ENCODE data around the gene PHF21B.

GRCh38 chr22:44493099-44493742 is 4.8 kb downstream of the RTL6 start:
- RRBS, 2 experiments = no CpG with 5 or more reads among the region's 6 CpGs
CAGE:
- cytosol, long polyA minus RNA = no peak
- cytosol, long polyA plus RNA = no peak
- long polyA plus RNA = no peak
- nucleus, long polyA minus RNA = no peak
- nucleus, long polyA plus RNA = no peak

GRCh38 chr22:44660882-44661497 is 41.0 kb upstream of the PRR5 start:
- RRBS, 2 experiments = no CpG with 5 or more reads among the region's 16 CpGs
CAGE:
- cytosol, long polyA minus RNA = no peak
- cytosol, long polyA plus RNA = no peak
- long polyA plus RNA = no peak
- nucleus, long polyA minus RNA = no peak
- nucleus, long polyA plus RNA = no peak

GRCh38 chr22:44665092-44665513 is 36.9 kb upstream of the PRR5 start:
- RRBS, 2 experiments = 5 to 9% methylated on average over 3 of the region's 9 CpGs
CAGE:
- cytosol, long polyA minus RNA = no peak
- cytosol, long polyA plus RNA = no peak
- long polyA plus RNA = no peak
- nucleus, long polyA minus RNA = no peak
- nucleus, long polyA plus RNA = no peak

GRCh38 chr22:44667783-44668940 is 33.8 kb upstream of the PRR5 start:
- RRBS, 2 experiments = 2% methylated on average over 37 to 38 of the region's 107 CpGs
CAGE:
- cytosol, long polyA minus RNA = no peak
- cytosol, long polyA plus RNA = no peak
- long polyA plus RNA = no peak
- nucleus, long polyA minus RNA = no peak
- nucleus, long polyA plus RNA = no peak

DNA sequence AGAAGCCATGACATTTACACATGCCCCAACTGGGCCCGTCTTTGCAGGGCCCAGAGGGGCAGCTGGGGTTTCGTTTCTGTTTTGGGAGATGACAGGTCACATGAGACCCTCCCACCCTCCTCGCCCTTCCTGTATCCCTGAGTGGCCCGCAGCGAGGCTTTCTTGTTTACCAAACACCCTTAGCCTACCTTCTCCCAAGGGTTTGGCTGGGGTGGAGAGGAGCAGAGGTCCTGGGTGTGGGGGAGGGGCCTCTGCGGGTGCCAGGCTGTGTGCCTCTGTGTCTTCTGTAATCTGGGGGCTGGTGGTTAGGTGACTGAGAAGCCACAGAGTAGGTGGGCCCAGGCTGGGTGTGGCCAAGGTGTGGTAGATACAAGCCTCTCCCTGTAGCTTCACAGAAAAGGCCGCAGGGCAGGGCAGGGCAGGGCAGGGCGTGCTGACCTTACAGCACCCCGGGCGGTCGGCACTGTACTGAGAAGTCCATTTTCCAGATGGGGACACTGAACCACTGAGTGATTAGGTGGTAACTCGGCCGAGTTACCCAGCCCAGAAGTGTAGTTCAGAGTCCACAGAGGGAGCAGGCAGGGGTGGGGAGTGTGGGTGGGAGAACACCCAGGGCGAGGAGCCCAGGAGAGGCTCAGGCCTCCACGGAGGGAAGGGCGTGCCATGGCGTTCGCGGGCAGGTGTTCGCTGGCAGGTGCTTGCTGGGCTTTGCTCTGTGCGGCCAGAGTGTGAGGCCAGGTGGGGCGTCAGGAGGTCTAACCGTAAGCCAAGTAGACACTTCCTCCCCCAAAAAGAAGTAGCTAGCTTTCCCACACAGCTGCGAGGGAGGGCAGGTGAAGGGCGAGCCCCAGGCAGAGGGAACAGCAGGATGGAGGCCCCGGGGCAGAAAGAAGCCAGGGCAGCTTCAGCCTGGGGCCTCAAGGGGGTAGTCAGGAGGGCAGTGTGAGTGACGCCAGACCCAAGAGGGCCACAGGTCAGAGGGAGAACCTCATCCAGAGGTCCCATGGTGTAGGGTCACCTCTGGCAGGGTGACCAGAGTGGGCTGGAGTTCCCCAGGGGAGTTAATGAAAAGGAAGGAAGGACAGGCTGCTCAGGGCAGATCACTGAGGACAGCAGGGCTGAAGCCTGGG is 8.8 kb downstream of the PRR5 start:
- RRBS, 2 experiments = 0% methylated on average over 1 of the region's 27 CpGs; no CpG with 5 or more reads in 1 of the 2 experiments
CAGE:
- cytosol, long polyA minus RNA = no peak
- cytosol, long polyA plus RNA = no peak
- long polyA plus RNA = no peak
- nucleus, long polyA minus RNA = no peak
- nucleus, long polyA plus RNA = no peak

- RRBS, 2 experiments = 12 to 13% methylated on average over 91 to 97 of the region's 126 CpGs
CAGE:
- cytosol, long polyA minus RNA = no peak
- cytosol, long polyA plus RNA = no peak
- long polyA plus RNA = no peak
- nucleus, long polyA minus RNA = no peak
- nucleus, long polyA plus RNA = no peak
These were observed at the start of gene PHF21B for GRCh38 chr22:45009379-45010285. PHF21B (minus strand) TSS chr22:45010005.

DNA sequence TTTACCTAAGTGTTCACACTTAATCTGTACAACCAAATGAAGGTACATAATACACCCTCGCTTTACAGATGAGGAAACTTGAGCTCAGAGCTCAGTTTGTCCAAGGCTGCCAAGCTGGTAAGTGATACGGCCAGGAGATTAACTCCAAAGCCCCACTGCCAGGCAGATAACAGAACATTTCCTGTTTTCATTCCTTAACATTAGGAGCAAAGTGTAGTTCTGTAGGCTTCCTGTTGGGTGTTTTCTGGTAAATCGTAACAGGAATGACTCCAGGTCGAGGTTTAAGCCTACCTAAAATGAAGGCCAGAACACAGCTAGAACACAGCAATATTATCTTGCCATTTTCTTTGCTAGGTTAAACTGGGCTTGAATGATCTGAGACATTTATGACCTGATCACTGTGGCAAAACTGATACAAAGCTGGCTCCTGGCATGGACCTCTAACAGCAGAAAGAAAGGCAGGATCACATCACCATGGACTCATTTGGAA is 4.0 kb upstream of the NUP50 start:
- RRBS, 2 experiments = no CpG with 5 or more reads among the region's 4 CpGs
CAGE:
- cytosol, long polyA minus RNA = no peak
- cytosol, long polyA plus RNA = no peak
- long polyA plus RNA = no peak
- nucleus, long polyA minus RNA = no peak
- nucleus, long polyA plus RNA = no peak

DNA sequence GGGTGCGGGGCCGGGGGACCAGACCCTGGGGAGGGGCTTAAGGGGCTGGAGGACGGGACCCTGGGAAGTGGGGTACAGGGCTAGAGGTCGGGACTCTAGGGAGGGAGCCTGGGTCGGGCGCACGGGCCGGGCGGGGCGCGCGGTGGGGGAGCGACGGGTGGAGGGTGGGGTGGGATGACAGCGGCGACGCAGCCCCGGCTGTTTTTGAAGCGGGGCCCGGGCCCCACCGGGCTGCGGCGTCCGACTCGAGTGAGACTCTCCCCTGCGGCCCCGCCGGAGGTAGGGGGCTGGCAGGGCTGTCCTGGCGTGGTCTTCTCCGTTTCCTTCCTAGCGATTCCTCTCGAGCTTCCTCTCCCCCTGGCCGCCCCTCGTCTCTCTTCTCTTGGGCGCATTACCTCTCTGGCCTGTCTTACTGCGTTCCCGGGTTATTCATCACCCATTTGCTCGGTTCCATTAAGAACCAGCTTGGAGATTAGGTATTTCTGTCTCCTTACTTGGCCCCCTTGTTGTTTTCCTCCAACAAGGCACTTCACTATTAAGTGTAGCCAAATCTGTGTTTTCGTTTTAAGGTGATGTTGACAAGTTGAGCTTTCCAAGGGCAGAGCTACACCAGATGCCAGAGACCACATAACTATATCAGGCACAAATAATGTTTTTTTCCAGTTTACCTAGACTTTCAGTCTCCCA is 898 bp downstream of the NUP50 start:
- RRBS, 2 experiments = 2% methylated on average over 19 to 20 of the region's 39 CpGs
CAGE:
- cytosol, long polyA minus RNA = no peak
- cytosol, long polyA plus RNA = no peak
- long polyA plus RNA = no peak
- nucleus, long polyA minus RNA = no peak
- nucleus, long polyA plus RNA = no peak

- RRBS, 2 experiments = no CpG with 5 or more reads among the region's 19 CpGs
CAGE:
- cytosol, long polyA minus RNA = no peak
- cytosol, long polyA plus RNA = no peak
- long polyA plus RNA = no peak
- nucleus, long polyA minus RNA = no peak
- nucleus, long polyA plus RNA = no peak
These were observed 7.9 kb downstream of the FAM118A start for GRCh38 chr22:45317559-45318178.

- RRBS, 2 experiments = no CpG with 5 or more reads among the region's 17 CpGs
CAGE:
- cytosol, long polyA minus RNA = no peak
- cytosol, long polyA plus RNA = no peak
- long polyA plus RNA = no peak
- nucleus, long polyA minus RNA = no peak
- nucleus, long polyA plus RNA = no peak
These were observed 10.6 kb downstream of the RIBC2 start for GRCh38 chr22:45423937-45424664.

DNA sequence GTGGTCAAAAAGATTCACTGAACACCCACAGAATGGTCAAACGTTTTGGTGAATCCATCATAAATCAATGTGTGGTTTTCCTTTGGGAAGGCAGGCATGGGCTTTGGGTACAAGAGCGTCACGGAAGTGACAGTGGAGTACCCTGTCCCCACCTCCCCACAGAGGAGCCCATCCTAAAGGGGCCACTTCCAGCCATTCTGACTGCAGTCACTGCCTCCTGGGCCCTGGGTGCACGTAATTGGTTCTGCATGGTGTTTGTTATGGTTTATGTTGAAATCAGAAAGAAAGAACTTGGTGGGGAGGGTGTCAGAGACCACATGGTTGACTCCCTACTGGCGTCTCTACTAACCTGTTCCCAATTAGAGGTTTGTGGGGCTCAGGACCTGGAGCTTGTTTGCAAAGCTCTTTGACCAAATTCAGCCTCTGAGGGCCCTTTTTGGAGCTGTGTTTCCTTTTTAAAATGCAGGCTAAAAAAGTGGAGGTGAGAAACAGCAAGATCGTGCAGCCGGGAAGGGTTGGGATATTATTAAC is 40.8 kb downstream of the RIBC2 start:
- RRBS, 2 experiments = no CpG with 5 or more reads among the region's 7 CpGs
CAGE:
- cytosol, long polyA minus RNA = no peak
- cytosol, long polyA plus RNA = no peak
- long polyA plus RNA = no peak
- nucleus, long polyA minus RNA = no peak
- nucleus, long polyA plus RNA = no peak

DNA sequence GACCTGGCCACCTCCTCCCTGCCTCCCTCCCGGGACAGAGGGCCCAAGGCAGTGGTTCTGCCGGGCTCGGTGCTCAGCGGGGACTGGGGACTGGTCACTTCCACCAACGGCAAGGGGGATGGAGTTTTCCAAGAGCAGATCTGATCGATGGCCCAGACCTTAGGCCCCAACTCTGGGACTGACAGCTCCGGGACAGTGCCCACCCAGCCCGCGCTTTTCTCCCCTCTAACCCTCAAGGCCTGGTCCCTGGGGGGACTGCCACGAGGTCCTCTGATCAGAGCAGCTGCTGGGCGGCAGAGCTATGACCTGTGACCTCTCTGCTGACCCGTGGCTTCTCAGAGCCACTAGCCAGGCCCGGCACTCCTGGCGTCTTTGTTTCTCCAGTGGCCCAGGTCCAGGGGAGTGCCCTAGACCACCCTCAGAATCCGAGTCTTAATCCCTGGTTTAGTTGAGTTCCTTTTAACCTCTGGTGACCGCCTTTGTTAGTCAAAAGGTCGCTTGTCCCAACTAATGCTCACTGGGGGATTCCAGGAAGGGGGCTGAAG is 1.1 kb downstream of the FBLN1 start:
- RRBS, 2 experiments = 0% methylated on average over 1 of the region's 17 CpGs; no CpG with 5 or more reads in 1 of the 2 experiments
CAGE:
- cytosol, long polyA minus RNA = no peak
- cytosol, long polyA plus RNA = no peak
- long polyA plus RNA = no peak
- nucleus, long polyA minus RNA = no peak
- nucleus, long polyA plus RNA = no peak

GRCh38 chr22:45527695-45528204 is 25.1 kb downstream of the FBLN1 start:
- RRBS, 2 experiments = 96% methylated on average over 4 of the region's 11 CpGs
CAGE:
- cytosol, long polyA minus RNA = no peak
- cytosol, long polyA plus RNA = no peak
- long polyA plus RNA = no peak
- nucleus, long polyA minus RNA = no peak
- nucleus, long polyA plus RNA = start-site peak on the plus strand at chr22:45527872-45527994, 169 and 95 reads in 2 replicates

DNA sequence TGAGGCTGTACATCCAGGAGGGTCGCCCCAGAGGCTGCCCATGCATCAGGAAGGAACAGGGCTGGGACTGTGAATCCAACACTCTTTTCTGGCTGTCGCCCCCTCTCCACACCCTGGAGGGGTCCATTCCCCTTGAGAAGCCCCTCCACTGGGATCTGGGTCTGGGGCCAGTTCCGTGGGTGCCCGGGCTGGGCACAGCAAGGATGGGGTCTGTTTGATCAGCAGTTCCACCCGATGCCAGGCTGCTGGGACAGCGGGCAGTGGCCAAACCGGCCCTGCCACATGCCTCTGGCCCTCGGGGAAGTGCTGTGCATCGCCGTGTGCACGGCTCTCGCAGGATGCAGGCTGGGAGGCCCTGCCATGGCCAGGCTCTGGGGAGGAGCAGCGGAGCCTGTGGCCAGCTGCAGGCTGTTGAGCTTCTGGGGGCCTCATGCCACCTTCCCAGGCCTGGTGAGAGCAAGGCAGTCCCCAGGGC is 57.5 kb downstream of the WNT7B start:
- RRBS, 2 experiments = 26 to 29% methylated on average over 3 of the region's 13 CpGs
CAGE:
- cytosol, long polyA minus RNA = no peak
- cytosol, long polyA plus RNA = no peak
- long polyA plus RNA = no peak
- nucleus, long polyA minus RNA = no peak
- nucleus, long polyA plus RNA = no peak

DNA sequence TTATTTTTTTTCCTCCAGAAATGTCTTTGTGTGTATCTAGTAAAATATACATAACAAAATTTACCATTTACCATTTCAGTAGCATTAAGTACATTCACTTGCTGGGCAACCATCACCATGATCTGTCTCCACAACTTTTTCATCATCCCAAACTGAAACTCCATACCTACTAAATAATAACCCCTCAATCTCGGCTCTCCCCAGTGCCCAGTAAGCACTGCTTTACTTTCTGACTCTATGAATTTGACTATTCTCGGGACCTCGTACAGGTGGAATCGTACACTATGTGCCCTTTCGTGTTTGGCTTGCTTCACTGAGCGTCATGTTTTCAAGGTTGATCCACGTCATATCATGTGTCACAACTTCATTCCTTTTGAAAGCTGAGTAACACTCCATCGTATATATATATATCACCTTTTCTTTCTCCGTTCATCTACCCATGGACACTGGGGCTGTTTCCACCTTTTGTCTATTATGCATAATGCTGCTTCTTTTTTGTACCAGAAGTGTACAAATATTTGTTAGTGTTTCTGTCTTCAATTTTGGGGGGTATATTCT is 56.8 kb upstream of the WNT7B start:
- RRBS, 2 experiments = no CpG with 5 or more reads among the region's 9 CpGs
CAGE:
- cytosol, long polyA minus RNA = no peak
- cytosol, long polyA plus RNA = no peak
- long polyA plus RNA = no peak
- nucleus, long polyA minus RNA = no peak
- nucleus, long polyA plus RNA = no peak

DNA sequence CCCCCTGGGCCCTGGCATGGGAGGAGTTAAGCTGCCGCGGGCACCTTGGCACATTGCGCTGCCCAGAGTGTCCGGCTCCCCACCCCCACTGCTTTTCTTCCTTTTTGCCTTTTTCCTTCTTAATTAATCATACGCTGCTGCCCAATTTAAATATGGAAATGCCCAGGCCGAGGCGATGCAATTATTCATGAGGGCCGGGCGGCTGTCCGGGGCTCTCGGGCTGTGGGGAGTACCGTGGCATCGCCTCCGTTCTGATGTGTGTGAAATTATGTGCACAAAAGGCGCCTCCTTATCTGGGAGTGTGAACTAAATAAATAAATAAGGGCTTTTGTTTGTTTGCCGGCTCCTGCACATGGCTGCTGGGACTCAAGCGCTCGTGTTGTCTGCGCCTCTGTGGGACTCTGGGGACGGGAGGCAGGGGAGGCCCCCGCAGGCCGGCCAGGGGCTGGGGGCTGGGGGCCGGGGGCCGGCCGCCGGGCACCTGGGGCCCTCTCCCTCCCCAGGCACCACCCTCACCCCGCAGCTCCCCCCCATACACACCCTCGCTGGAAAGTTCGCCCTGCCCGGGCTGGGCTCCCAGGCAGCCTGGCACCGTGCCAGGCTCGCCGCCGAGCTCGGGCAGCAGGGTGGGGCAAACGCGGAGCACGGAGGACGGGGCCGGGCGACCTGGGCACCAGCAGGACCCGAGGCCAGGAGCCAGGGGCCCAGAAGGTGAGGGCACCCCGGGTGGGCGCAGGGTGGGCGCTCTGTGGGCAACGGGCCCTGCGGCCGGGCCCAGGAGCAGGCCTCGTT is 76.4 kb upstream of the WNT7B start:
- RRBS, 2 experiments = 13 to 17% methylated on average over 19 to 22 of the region's 49 CpGs
CAGE:
- cytosol, long polyA minus RNA = no peak
- cytosol, long polyA plus RNA = no peak
- long polyA plus RNA = no peak
- nucleus, long polyA minus RNA = no peak
- nucleus, long polyA plus RNA = no peak

DNA sequence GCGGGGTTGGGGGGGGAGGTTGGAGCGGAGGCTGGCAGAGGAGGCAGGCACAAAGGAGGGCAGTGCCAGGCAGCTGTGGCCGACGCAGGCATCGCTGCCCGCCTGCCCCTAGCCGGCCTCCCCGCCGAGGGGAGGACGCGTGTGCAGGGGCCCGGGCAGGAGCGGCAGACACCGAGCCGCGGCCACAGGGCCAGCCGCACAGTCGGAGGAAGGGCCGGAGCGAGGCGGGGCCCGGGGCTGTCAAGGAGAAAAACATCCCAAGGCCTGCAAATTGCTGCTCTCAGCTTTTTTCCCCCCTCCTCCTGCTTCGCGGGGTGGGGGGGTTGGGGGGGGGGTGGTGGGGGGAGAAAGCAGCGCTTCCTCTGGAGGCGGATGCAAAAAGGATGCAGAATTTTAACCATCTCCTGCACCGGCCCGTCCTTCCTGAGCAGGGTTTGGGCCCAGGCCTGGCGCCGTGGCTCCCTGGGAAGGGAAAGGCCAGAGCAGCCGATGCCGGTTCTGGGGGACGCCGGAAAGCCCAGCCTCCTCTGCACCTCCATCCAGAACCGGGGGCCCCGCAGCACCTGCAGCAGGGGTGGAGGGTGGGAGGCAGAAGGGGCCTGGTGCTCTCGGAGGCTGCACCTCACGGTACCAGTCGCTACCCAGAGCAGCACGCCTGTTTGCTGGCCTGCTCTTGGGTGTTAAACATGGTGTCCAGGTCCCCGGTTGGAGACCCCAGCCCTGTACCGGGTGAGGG is 77.2 kb upstream of the WNT7B start:
- RRBS, 2 experiments = 13 to 18% methylated on average over 17 of the region's 42 CpGs
CAGE:
- cytosol, long polyA minus RNA = no peak
- cytosol, long polyA plus RNA = no peak
- long polyA plus RNA = no peak
- nucleus, long polyA minus RNA = no peak
- nucleus, long polyA plus RNA = no peak

GRCh38 chr22:46054738-46055080 is 77.7 kb upstream of the WNT7B start:
- RRBS, 2 experiments = no CpG with 5 or more reads among the region's 4 CpGs
CAGE:
- cytosol, long polyA minus RNA = no peak
- cytosol, long polyA plus RNA = no peak
- long polyA plus RNA = no peak
- nucleus, long polyA minus RNA = no peak
- nucleus, long polyA plus RNA = no peak

DNA sequence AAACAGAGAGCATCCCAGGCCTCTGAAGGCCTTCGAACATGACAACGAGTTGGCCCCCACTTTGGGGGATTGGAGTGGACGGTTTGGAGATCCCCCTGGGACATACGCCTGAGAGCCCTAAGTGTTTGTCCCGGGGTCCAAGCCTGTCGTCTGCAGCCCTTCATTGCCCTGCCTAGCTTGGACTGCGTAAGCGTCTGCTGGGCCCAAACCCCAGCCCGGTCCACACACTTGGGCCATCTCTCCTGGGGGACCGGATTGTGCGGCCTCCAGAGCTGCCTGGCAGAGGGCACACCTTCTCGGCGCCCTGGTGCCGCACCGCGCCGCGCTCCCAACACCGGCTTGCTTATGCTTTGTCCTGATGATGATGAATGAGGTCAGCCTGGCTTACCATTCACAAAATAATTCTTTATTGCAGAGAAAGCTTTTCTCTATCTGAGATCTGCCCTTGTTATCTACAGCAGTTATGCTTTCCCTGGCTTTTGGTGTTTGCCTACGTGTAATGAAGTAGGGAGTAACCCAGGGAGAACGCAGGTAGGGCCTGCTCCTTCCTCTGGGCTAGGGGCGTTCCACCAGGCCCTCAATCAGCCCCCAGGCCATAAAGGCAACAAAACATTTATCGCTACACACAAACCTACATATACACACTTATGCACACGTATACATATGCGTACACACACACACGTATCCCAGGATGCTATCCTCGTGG is 85.9 kb upstream of the PPARA start:
- RRBS, 2 experiments = 82 to 84% methylated on average over 13 of the region's 27 CpGs
CAGE:
- cytosol, long polyA minus RNA = no peak
- cytosol, long polyA plus RNA = no peak
- long polyA plus RNA = no peak
- nucleus, long polyA minus RNA = no peak
- nucleus, long polyA plus RNA = no peak

DNA sequence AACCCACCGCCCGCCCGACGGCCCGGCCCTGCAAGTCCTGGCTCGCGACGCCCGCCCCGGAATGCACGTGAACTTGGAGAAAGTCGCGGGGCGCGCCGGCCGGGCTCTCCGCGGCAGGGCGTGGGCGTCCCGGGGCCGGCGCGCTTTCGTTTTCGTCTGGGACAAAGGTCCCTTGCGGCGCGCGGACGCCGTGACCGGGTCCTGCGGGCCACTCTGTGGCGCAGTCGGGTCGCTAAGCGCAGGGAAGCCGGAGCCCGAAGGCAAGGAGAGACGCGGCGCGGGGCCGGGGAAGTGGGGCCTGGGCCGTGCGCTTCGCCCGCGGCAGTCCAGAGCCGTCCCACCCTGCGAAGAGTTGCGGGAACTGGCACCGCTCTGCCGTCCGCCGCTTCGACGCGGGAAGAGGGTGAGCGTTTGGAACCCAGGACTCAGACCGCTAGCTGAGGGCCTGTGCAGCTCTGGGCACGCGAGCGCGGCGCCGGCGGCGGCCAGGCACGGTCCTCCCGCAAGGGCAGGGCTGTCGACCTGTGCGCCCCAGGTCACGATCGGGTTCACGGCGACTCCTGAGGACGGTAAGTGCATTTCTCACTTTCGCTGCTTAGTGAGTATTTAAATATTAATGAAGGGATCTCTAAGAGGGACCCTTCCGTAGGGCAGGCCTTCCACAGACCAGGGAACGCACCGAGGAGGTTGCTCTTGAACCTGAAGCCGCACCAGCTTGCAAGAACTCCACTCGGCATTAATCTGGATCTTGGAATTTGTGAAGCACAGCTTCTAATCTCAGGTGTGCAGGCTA is 78.0 kb upstream of the PPARA start:
- RRBS, 2 experiments = 3% methylated on average over 23 to 28 of the region's 86 CpGs
CAGE:
- cytosol, long polyA minus RNA = no peak
- cytosol, long polyA plus RNA = no peak
- long polyA plus RNA = no peak
- nucleus, long polyA minus RNA = no peak
- nucleus, long polyA plus RNA = no peak

Measured in HepG2 (cell line).